Colon Carcinoma Metastatic in the Lung (tissue), 2 donors: ENCODE results near the genes GLYATL2, TCN1, MS4A4A, MS4A7, MS4A8 and TMEM109.

GRCh38 chr11:58674522-58675016 is 52.1 kb downstream of the CNTF start:
- PRO-cap, 2 experiments, result no peak in any of the 2 experiments

- PRO-cap, 2 experiments, result no peak in any of the 2 experiments
These were observed 2.7 kb downstream of the GLYAT start for GRCh38 chr11:58729093-58729388.

GRCh38 chr11:58844604-58844808 is at the start of gene GLYATL2:
Gene GLYATL2 (minus strand): TSS chr11:58844704.
- PRO-cap, 2 experiments, result no peak in any of the 2 experiments

DNA sequence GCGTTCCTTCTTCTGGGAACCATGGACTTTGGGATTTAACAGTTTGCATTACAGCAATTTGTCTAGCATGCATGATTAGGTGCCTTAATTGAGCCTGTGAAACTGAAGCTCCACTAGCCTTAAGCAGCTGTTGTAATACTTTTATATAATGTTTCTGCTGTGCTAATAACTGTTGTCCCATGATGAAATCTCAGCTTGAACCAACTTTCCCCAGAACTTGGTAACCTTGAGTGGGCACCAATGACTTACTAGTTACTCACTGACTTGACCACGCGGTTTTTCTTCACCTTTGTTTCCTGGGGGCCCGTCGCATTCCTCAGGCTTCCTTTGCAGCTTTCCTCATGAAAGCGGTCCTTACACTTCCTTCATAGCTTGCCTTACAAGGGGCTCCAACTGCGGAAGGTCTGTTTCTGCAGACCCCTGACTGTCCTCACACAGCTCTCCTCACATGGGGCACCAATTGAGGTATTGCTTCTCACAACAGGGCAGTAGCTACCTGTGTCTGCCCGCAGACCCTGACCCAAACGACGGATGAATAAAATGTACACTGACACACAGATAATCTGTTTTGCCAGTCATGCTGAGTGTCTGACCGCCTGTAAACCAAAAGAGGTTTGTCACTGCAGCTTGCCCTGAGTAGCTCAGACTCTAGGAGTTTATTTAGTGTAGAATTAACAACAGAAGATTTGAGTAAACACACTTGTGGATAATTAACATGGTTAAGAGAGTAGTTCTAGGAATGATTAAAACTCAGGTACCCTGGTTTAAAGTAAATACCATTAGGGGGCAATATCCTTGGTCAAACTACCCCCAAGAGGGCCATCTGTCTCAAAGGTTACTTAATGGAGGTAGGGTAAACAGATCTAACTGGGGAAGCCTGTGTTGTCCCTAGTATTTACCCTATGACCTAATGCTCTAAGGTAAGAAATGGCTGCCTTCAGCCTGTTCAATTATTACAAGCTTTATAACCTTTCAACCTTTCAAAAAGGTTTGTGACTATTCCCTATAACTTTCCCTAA is 10.9 kb upstream of the GLYATL1 start:
- PRO-cap, 2 experiments, result no peak in any of the 2 experiments

DNA sequence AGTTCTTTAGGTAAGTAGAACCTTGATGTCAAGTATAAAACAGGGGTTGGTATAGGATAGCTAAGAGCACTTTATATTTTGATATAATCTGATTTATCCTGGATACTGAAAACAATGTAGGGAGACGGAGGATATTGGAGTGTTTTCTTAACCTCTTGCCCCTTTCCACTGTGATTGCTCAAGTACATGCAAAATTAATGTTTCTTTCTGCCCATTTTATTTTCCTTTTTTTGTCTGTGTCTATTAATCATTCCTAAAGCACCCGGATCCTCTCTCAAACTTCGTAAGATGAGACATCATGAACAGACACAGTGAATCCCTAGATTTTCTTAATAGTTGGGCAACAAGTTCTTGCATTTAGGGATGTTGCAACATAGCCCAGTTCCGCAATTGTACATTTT is 2.8 kb downstream of the FAM111A start:
- PRO-cap, 2 experiments, result no peak in any of the 2 experiments

DNA sequence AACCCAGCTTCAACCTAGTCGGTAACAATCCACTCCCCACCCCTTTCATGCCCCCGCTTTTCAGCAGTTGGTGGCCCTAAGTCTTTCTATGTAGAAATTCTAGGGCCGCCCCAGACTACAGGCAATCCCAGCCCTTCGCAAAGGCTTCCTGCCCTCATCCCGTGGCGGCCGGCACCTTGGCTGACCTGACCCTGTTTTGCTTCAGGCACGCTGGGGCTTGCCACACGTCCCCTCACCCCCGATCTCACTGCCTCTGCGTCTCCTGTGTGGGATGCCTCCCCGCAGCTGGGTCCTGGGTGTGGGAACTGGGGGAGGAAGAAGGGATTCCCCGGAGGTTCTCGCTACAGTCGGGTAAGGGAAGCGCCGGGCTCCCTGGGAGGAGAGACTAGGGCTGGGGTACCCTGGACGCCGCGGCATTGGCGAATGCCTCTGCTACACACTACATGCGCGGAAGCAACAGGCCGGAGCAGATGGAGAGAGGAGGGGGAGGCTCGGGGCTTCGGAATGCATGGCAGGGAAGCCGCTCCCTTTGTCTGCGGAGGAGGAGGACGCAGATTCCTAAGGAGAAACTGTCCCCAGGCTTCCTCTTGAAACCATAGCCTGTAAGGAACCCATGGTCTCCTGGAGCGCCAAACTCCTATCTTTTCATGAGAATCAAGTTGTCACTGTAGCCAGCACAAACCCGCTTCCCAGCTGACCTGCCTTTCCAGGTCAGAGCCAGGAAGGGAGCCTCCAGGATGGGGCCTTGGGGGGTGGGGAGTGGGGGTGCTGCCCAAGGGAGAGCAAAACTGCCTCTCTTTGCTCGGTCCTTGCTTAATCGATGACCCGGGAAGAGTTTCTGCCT is 1.3 kb downstream of the DTX4 start:
- PRO-cap, 2 experiments, result peak in 1 of 2 experiments; most common plus-strand start position 344 of the sequence (in 1); most common minus-strand start position 193 of the sequence (in 1)

- PRO-cap, 2 experiments, result no peak in any of the 2 experiments
These were observed 18.1 kb downstream of the DTX4 start for GRCh38 chr11:59189974-59190536.

GRCh38 chr11:59786970-59787533 is 23.5 kb downstream of the MRPL16 start:
- PRO-cap, 2 experiments, result no peak in any of the 2 experiments

DNA sequence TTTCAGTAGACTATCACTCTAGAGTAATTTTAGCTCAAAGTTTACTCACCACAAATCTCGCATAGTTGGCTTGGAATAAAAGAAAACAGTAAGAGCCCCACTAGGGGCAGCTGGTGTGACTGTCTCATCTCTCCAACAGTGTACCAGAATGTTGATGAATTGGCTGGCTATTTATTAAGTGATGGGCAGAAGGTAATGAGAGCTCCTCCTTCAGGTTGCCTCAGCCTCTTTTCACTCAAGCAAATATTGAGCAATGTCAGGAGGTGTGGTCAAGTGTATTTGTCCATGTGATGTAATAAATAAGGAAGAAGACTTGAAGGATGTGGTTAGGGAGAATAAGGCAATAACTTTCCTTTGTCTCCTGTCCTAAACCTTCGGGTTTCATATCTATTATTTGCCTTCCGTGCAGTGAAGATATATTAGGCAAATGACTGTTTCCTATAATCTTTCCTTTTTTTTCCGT is at the start of gene TCN1:
Gene TCN1 (minus strand): TSS at position 145 of the 463 bp plus-strand sequence.
- PRO-cap, 2 experiments, result no peak in any of the 2 experiments

GRCh38 chr11:60280284-60280947 is at the start of gene MS4A4A:
Gene MS4A4A (plus strand): TSS chr11:60280666.
- PRO-cap, 2 experiments, result peak in 2 of 2 experiments; most common plus-strand start chr11:60280666 (in 2)

DNA sequence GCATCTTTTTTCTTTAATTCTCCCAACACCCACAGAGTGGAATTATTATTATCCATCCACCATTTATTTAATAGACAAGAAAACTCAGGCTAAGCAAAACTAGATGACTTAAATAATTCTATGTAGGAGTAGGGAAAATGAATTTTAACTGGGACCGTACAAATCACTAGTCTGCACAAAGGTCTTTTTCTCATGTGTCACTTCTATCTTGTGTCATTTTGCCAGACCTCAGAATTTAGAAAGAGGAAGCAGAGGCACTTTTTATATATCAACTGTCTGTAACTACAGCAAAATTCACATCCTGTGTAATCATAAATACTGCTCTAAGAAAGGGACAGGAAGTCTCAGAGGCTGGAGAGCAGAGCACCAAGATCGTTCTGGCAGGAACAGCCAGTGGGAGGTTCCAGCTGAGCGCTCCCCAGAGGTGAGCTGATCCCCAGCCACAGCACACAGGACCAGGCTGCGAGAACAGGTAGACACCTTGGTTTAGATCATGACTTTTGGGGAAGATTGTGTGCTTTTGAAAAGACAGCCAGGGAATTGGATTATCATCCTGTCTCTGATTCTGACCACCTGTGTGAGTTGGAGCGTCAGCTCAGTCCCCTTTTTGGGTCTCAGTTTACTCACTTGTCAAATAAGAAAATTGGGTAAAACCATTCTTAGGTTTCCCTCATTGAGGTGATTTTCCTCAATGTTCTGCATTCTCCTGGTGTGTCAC is at the start of gene MS4A7:
Gene MS4A7 (plus strand): TSS at position 340 of the 718 bp plus-strand sequence.
- PRO-cap, 2 experiments, result peak in 2 of 2 experiments; most common plus-strand start position 340 of the sequence (in 2); most common minus-strand start position 237 of the sequence (in 1)

DNA sequence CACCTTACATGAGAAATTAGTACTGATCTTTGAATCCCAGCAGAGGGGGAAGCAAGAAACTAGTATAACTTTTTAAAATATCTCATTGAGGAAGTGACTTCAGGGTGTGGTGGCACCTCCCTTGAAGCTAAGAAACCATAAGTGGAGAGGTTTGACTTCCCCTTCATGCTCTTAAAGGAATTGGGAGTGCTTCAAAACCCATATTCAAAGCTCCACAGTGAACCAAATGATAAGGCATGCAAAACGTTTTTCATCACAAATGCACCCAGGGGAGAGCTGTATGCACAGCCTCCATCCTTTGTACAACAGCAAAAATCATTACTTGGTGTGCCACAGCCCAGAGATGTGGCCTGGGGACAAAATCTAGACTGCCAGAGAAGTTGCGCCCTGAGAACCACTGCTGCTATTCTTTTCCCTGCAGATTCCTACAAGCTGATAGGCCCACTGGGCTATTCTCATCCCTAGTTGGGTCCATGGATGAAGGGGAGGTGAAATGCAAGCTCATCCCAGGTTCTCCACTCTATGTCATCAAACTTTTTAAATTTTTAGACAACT is 659 bp downstream of the MS4A14 start:
- PRO-cap, 2 experiments, result no peak in any of the 2 experiments

DNA sequence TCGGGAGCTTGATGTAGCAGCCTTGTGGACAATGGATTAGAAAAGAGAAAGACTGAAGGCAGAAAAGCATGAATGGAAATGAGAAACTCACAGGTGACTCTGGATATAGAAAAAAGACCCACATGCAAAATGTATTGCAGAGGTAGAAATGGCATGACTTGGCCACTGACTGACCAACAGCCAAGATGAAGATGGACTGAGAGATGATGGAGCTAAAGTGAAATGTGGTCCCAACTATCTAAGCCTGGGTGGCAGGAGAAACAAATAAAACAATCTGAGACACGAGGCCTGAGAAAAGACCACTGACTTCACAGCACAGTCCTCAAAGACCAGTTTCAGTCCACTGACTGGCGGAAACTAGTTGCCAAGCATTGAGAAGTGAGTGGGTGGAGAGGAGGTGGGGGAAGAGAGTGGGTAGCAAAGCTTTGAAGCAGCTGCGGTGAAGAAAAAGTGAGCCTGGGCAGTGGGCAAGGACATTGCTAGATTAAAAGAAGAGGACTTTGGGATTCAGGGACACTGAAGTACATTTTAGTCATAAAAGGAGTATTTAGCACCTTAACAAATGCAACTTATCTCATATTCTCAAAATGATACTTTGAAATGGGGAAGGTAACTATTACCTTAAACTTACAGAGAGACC is 1.9 kb downstream of the MS4A1 start:
- PRO-cap, 2 experiments, result no peak in any of the 2 experiments

DNA sequence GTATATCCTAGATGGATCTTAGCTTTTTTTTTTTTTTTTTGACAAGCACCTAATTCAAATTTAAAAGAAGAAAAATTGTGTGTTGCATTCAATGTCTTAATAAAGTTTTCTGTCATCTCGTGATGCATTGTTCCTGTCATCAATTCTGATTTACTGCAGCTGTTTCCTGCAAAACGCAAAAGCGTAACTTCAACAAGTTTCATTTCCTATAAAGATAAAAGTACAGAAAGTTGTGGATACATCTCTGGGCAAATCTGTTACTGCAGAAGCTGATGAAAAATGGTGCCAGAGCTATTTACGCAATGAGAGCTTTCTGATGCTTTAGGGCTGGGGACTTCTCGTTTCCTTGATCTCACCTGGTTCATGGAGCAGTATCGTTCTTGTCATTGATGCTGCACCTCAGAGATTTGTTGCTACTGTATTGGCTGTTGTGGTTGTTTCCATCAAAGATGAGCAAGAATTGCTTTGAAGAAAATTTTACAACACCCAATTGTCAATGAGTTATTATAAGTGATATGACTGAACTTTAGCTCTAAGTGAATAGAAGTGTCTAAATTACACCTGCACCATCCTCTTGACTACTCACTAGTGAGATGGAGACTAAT is 15.5 kb upstream of the MS4A12 start:
- PRO-cap, 2 experiments, result no peak in any of the 2 experiments

DNA sequence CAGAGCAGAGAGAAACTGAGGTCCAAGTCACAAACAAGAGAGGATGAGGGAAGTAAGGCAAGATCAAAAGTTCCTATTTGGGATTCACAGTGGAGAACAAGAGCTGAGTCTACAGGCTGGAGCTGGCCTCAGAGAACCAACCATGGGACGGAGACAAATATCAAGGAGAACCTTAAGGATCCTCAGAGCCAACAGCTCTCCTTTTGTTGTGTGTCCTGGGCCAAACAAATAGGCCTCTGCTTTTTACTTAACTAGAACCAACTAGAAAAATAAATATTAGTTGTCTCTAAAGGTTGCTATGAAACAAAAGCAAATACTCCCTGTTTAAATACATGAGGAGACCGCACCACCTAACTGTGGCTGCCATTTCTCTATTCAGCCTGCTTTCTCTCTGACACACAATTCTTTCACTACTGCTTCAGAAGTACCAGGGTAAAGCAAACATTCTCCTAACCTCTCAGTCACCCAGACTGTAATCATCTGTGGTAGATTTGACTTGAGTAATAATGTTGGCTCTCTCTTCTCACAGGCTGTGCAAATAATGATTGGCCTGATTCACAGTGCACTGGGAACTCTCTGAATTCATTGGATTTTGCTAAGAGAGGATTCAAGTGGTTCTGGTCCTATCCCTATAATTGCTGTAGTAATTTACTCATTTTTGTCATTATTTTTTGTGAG is 41.1 kb upstream of the MS4A8 start:
- PRO-cap, 2 experiments, result no peak in any of the 2 experiments

DNA sequence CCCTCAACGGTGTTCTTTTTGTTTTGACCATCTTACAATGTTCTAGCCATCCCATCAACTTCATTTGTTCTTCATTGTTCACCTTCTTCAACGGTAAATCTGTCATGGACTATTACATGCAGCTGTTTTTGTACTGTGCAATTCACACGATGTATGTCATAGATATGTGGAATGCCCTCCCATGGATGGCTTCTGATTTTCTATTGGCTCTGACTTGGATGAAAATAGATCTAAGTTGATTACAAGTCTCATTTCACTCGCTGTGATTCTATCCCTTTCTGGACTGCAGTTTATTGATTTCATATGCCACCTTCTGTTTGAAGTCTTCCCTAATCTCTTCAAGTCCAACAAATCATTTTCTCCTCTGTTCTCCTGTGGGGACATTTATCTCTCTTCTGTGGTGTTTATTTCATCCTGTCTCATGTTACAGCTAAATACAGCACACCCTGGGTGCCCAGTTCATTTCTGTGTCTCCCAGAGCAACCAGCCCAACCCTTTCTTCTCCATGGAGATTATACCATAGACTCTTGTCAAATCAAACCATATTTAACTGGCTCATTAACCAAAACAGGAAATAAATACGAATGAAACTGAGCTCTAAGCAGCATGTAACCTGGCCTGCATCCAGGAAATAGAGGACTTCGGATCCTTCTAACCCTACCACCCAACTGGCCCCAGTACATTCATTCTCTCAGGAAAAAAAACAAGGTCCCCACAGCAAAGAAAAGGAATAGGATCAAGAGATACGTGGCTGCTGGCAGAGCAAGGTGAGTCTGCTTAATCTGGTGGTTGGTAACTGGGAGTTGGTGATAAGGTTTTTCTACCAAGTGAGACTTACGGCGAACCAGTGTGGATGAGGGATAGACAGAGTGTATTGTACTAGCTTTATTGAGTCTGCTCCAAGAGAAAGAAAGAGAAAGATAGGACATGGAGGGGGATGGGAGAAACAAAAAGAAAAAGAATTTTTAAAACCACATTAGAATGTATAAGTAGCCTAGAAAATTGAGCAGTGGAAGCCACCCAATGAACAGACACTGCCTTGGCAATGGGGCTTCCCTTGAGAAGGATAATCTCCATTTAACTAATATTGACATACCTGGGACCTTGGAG is at the start of gene MS4A8:
Gene MS4A8 (plus strand): TSS at position 604 of the 1,110 bp plus-strand sequence.
- PRO-cap, 2 experiments, result no peak in any of the 2 experiments

DNA sequence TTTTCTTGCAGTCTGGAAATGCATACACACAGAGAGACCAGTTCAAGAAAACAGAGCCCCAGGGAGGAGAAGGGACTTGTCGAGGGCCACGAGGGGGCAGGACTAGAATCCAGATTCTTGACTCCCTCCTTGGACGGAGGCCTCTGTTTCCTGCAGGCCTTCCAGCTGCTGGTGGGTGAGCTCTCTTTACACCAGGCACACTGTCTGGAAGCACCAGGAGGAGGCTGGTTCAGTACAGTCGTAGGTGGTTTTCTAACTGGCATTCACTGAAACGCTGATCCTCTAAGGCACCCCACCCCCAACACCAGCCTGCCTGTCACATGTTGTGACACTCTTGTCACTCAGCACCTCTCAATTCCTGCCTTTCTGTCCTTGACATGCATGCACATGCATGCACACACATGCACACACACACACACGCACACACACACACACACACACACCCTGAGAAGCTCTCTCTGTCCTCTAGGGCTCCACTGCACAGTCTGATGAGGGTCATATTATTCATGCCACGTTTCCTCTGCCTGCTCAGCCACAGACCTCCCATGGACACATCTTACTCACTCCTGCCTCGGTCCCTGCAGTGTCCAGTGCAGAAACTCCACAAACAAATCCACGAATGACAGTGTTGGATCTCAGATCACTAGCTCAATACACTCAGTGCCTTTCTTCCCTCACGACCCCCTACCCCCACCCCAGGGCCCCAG is 790 bp downstream of the MS4A10 start:
- PRO-cap, 2 experiments, result no peak in any of the 2 experiments

GRCh38 chr11:60911971-60912372 is 2.0 kb upstream of the TMEM109 start:
- PRO-cap, 2 experiments, result no peak in any of the 2 experiments

GRCh38 chr11:60913713-60914609 is at the start of gene TMEM109:
Gene TMEM109 (plus strand): TSS chr11:60914158.
- PRO-cap, 2 experiments, result peak in 2 of 2 experiments; most common plus-strand start chr11:60914118 (in 1); most common minus-strand start chr11:60914130 (in 2)

- PRO-cap, 2 experiments, result no peak in any of the 2 experiments
These were observed 8.4 kb downstream of the TMEM132A start for GRCh38 chr11:60932565-60933237.